Measurements from ENCODE around the genes IGFBP4 and KRT222.

DNA sequence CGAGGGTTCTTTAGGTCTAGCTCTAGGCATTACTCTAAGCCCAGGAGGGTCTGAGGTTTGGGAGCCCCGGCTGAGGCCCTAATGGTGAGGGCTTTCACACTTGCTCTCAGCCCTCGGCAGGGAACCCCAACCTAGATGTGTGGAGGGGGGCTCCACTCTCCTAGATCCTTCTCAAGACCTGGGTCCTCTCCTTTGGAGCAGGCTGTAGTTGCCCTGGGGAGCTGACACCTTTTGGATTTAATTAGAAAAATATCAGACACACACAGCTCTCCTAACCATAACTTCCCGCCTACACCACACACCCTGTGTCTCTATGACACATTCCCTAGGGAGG is 2.4 kb downstream of the RAPGEFL1 start:
- RRBS = no CpG with 5 or more reads among the region's 4 CpGs
CAGE:
- cytosol, long polyA plus RNA = no peak
- long polyA plus RNA = no peak
- nucleus, long polyA plus RNA = no peak

- RRBS = no CpG with 5 or more reads among the region's 10 CpGs
CAGE:
- cytosol, long polyA plus RNA = no peak
- long polyA plus RNA = no peak
- nucleus, long polyA plus RNA = no peak
Observed at GRCh38 chr17:40306771-40307419, 2.1 kb upstream of the RARA start.

GRCh38 chr17:40317236-40317789 is 8.3 kb downstream of the RARA start:
- RRBS = no CpG with 5 or more reads among the region's 7 CpGs
CAGE:
- cytosol, long polyA plus RNA = no peak
- long polyA plus RNA = no peak
- nucleus, long polyA plus RNA = no peak

GRCh38 chr17:40331759-40332493 is 22.9 kb downstream of the RARA start:
- RRBS = 2% methylated on average over 3 of the region's 17 CpGs
CAGE:
- cytosol, long polyA plus RNA = no peak
- long polyA plus RNA = no peak
- nucleus, long polyA plus RNA = no peak

GRCh38 chr17:40342773-40343511 is 21.6 kb downstream of the GJD3 start:
- RRBS = 25% methylated on average over 5 of the region's 21 CpGs
CAGE:
- cytosol, long polyA plus RNA = no peak
- long polyA plus RNA = no peak
- nucleus, long polyA plus RNA = no peak

GRCh38 chr17:40346031-40346614 is 18.4 kb downstream of the GJD3 start:
- RRBS = no CpG with 5 or more reads among the region's 8 CpGs
CAGE:
- cytosol, long polyA plus RNA = no peak
- long polyA plus RNA = no peak
- nucleus, long polyA plus RNA = no peak

- RRBS = 3% methylated on average over 32 of the region's 109 CpGs
CAGE:
- cytosol, long polyA plus RNA = no peak
- long polyA plus RNA = no peak
- nucleus, long polyA plus RNA = no peak
Observed at GRCh38 chr17:40443100-40444113, at the start of gene IGFBP4. Gene IGFBP4, plus strand, starts transcription at chr17:40443450.

DNA sequence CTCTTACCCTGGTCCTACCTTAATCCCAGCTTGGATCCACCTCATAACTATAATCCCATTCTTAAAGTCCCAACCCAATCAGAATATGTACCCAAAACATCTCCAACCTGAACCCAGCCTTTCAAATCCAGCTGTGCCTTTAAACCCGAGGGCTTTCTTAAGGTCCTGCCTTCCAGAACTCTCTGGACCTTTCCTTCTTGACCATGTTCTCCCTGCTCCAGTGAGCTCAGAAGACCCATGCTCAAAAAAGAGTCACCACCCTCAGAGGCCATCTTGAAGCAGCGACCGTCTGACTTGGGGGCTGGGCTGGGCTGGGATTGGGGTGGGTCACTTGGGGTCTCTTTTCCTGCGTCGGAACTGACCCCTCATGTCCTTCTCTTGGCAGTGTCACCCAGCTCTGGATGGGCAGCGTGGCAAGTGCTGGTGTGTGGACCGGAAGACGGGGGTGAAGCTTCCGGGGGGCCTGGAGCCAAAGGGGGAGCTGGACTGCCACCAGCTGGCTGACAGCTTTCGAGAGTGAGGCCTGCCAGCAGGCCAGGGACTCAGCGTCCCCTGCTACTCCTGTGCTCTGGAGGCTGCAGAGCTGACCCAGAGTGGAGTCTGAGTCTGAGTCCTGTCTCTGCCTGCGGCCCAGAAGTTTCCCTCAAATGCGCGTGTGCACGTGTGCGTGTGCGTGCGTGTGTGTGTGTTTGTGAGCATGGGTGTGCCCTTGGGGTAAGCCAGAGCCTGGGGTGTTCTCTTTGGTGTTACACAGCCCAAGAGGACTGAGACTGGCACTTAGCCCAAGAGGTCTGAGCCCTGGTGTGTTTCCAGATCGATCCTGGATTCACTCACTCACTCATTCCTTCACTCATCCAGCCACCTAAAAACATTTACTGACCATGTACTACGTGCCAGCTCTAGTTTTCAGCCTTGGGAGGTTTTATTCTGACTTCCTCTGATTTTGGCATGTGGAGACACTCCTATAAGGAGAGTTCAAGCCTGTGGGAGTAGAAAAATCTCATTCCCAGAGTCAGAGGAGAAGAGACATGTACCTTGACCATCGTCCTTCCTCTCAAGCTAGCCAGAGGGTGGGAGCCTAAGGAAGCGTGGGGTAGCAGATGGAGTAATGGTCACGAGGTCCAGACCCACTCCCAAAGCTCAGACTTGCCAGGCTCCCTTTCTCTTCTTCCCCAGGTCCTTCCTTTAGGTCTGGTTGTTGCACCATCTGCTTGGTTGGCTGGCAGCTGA is 13.2 kb downstream of the IGFBP4 start:
- RRBS = no CpG with 5 or more reads among the region's 23 CpGs
CAGE:
- cytosol, long polyA plus RNA = no peak
- long polyA plus RNA = no peak
- nucleus, long polyA plus RNA = no peak

GRCh38 chr17:40538030-40539033 is 26.9 kb downstream of the CCR7 start:
- RRBS = no CpG with 5 or more reads among the region's 16 CpGs
CAGE:
- cytosol, long polyA plus RNA = no peak
- long polyA plus RNA = no peak
- nucleus, long polyA plus RNA = no peak

- RRBS = no CpG with 5 or more reads among the region's 9 CpGs
CAGE:
- cytosol, long polyA plus RNA = no peak
- long polyA plus RNA = no peak
- nucleus, long polyA plus RNA = no peak
Observed at GRCh38 chr17:40550636-40551081, 14.6 kb downstream of the CCR7 start.

GRCh38 chr17:40553354-40554182 is 11.7 kb downstream of the CCR7 start:
- RRBS = no CpG with 5 or more reads among the region's 20 CpGs
CAGE:
- cytosol, long polyA plus RNA = no peak
- long polyA plus RNA = no peak
- nucleus, long polyA plus RNA = no peak

DNA sequence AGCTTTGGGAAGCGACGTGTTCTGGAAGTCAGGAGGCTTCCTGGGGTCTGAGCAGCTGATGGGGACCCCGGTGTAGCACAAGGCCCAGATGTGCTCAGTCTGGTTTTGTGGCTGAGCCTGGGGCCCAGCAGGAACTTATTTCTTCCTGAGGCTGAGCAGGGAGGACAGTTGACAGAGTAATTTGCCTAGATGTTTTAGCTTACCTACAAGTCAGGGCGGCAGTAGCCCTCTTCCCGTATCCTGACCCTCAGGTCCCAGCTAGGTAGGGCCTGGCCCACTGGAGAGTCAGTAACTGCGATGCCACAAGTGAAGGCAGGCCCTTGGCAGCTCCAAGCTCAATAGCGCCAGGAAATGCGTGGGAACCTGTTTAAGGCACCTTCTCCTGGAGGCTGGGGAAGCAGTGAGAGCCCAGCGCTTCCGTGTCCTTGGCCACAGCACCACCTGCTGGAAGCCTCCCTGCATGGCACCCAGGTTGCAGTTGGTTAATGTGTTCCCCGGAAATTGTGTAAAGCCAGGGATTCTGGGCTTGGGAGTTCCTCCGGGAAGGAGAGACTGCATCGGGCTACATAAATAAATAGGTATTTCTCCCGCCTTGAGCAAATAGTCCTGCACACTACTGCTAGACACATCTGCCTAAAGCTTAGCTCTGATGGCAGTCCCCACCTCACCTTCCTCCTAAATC is 5.1 kb downstream of the CCR7 start:
- RRBS = no CpG with 5 or more reads among the region's 14 CpGs
CAGE:
- cytosol, long polyA plus RNA = no peak
- long polyA plus RNA = no peak
- nucleus, long polyA plus RNA = no peak

GRCh38 chr17:40565728-40565974 is 379 bp upstream of the CCR7 start:
- RRBS = no CpG with 5 or more reads among the region's 1 CpG
CAGE:
- cytosol, long polyA plus RNA = no peak
- long polyA plus RNA = no peak
- nucleus, long polyA plus RNA = no peak

DNA sequence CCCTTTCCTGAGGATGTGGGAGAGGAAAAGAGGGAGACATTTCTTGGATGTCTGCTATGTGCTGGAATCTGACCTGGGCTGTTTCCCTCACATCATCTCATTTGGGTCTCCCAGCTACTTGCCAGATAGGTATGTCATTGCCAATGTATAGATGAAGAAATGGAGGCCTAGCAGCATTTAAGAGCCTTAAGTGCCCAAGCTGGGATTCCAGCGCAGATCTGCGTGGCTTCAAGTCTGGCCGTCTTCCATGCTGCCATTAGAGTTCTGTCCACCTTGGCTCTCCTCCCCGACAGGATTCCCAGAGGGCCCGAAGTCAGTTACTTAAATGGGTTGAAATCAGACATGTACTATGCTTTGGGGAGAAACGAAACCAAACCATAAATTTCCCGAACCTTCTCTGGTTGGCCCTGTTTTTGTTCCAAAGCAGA is 33.0 kb upstream of the CCR7 start:
- RRBS = no CpG with 5 or more reads among the region's 7 CpGs
CAGE:
- cytosol, long polyA plus RNA = no peak
- long polyA plus RNA = no peak
- nucleus, long polyA plus RNA = no peak

DNA sequence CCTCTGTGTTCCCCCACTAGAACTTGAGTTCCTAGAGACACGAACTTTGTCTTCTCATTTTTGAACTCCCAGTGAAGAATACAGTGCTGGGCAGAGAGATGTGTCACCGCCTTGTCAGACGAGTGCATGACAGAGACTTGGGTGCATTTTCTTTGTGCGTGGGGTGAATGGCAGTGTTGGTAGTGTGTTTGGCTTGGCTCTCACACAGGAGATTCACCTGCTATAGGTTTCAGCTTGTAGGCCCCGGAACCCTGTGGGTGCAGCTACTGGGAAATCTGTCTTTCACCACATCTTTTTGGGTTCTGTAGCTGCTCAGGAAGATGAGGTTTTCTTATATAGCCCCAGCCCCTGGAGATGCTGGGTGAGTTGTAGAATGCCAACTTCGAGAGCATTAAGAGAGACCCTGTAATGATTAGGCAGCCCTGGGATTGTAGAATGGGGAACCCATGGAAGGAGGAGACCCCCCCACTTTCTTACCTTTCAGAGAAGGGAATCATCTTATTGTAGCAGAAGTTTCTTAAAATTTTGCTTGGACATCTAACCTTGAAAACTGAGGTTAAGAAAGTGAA is 40.2 kb upstream of the CCR7 start:
- RRBS = no CpG with 5 or more reads among the region's 6 CpGs
CAGE:
- cytosol, long polyA plus RNA = no peak
- long polyA plus RNA = no peak
- nucleus, long polyA plus RNA = no peak

DNA sequence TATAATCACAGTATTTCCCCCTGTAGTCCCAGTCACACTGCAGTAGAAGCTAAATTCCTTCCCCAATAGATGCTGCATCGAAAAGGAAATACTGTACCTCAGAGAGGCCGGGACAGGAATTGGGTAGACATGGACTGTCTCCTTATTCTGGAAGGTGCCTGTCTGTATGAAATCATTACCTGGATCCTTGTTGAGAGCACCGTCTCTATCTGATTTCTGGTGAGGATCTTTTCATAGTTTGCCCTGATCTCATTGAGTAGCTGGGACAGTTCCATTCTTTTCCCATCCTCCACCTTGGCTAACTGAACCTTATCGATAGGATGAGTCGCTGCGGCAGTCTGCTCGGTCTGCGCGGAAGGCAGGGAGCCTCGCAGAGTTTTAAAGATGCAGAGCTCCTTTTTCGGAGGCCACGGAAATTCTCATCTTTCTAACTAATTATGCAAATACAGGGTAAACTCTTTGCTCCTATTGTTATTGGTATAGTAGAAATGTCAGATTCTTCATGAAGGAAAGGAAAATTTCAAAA is at the start of gene KRT222:
TSS of gene KRT222 (minus strand) at position 353 of the 526 bp plus-strand sequence.
- RRBS = no CpG with 5 or more reads among the region's 12 CpGs
CAGE:
- cytosol, long polyA plus RNA = no peak
- long polyA plus RNA = no peak
- nucleus, long polyA plus RNA = no peak

DNA sequence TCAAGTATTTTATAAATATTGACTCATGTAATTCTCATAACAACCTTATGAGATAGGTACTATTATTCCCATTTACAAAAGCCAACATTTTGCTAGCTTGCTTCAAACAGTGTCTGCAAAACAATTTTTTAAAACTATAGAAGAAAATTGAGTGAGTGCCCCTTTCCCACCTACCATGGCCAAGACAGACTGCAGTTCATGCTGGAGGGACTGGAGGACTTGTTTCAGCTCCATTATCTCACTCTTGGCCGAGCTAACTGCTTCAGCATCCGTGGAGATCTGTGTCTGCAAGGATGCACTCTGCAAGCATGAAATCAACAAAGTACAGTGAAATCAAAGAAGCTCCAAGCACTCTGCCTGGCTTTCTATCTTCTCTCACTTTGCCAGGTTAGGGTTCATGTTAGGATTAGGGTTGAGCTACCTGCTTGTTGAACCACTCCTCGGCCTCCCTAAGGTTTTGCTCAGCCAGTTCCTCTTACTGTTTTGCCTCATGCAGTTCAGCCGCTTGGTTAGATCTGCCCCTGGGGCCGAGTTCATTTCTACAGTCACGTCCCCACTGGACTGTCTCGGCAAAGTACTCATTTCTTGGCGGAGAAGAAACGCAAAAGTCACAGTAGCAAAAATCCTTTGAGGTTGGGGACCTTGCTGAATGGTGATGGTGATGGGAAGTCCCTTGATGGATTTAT is 16.1 kb upstream of the KRT24 start:
- RRBS = no CpG with 5 or more reads among the region's 9 CpGs
CAGE:
- cytosol, long polyA plus RNA = no peak
- long polyA plus RNA = no peak
- nucleus, long polyA plus RNA = no peak

DNA sequence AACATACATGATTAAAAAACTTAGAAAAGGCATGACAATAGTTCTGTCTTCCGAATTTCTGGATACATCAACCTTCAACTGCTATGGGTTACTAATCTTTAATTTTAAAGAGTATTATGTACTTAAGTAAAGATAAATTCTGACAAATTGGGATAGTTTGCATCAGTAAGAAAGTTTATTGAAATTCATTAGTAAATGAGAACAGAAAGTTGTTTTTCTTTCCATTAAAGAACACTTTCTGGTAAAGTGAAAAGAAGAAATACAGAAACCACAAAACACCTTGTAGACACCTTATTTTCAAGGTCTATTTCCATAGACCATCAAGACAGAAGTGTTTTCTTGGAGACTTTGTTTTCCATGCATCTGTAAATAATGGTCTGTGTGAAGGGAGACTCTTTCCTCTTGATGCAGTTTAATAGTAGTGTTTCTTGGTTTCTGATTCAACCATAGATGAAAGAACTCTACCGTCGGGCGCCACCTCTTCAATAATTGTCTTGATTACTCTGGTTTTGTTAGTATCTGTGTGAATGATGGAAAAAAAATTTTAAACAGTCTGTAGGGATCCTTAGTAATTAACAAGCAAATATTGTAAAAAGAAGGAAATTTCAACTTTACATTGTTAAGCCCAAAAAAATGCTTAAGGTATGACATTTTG is 4.3 kb downstream of the KRT10 start:
- RRBS = no CpG with 5 or more reads among the region's 4 CpGs
CAGE:
- cytosol, long polyA plus RNA = no peak
- long polyA plus RNA = no peak
- nucleus, long polyA plus RNA = no peak

DNA sequence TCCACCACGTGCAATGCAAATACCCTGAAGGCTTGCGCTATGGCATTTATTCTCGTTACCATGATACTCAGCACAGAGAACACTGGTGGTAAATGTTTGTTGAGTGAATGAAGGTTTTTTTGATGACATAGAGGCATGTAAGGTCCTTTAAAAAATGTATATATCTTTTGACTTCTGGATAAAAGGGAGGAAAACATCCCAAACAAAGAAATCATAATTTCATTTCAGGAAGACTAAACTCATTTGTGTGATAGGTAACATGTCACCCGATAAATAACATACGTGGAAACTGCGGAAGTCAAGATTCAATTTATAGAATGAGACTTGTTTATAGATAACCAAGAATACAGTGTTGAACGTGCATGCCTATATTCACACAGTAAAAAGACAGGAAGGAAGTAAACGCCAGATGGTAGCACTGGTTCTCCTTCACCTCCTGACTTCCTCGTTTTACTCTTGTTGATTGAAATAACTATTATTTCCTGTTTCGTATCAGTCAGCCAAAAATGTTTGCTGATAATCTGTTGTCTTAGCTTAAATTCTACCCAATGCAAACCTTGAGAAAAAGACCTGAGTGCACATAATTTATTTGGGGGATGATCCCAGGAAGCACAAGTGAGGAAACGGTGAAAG is 2.0 kb upstream of the KRTAP4-11 start:
- RRBS = no CpG with 5 or more reads among the region's 11 CpGs
CAGE:
- cytosol, long polyA plus RNA = no peak
- long polyA plus RNA = no peak
- nucleus, long polyA plus RNA = no peak

- RRBS = no CpG with 5 or more reads among the region's 6 CpGs
CAGE:
- cytosol, long polyA plus RNA = no peak
- long polyA plus RNA = no peak
- nucleus, long polyA plus RNA = no peak
Observed at GRCh38 chr17:41338901-41339545, 11.6 kb downstream of the KRT33A start.